Heart (tissue), 3 donors: ENCODE measurements around a stretch of chr22.

DNA sequence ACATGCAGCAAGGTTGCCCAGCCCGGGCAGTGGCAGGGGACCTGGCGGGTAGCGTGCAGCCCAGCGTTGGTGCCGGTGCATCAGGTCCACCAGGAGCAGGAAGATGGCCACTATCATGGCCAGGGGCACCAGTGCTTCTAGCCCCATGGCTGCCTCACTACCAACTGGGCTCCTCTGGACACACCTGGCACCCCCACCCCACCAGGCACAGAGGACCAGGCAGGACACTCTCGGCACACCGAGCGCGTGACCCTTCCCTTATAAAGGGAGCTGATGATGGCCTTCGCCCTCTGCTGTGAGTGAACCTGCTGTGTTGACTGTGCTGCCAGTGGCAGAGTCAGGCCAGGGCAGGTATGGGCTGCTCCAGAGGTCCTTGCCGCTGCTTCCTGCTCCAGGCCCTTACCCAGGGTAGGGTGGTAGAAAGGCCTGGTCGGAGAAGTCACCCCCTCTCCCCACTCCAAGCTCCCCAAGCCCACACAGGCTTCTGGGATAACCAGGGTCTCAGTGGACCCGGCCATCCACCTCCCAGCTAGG is 13.8 kb upstream of the CYP2D6 start:
- RAMPAGE, long total RNA, 2 experiments = no peak in any of the 2 experiments

GRCh38 chr22:42314334-42314726 is 43.9 kb upstream of the TCF20 start:
- RAMPAGE, long total RNA, 2 experiments = no peak in any of the 2 experiments

DNA sequence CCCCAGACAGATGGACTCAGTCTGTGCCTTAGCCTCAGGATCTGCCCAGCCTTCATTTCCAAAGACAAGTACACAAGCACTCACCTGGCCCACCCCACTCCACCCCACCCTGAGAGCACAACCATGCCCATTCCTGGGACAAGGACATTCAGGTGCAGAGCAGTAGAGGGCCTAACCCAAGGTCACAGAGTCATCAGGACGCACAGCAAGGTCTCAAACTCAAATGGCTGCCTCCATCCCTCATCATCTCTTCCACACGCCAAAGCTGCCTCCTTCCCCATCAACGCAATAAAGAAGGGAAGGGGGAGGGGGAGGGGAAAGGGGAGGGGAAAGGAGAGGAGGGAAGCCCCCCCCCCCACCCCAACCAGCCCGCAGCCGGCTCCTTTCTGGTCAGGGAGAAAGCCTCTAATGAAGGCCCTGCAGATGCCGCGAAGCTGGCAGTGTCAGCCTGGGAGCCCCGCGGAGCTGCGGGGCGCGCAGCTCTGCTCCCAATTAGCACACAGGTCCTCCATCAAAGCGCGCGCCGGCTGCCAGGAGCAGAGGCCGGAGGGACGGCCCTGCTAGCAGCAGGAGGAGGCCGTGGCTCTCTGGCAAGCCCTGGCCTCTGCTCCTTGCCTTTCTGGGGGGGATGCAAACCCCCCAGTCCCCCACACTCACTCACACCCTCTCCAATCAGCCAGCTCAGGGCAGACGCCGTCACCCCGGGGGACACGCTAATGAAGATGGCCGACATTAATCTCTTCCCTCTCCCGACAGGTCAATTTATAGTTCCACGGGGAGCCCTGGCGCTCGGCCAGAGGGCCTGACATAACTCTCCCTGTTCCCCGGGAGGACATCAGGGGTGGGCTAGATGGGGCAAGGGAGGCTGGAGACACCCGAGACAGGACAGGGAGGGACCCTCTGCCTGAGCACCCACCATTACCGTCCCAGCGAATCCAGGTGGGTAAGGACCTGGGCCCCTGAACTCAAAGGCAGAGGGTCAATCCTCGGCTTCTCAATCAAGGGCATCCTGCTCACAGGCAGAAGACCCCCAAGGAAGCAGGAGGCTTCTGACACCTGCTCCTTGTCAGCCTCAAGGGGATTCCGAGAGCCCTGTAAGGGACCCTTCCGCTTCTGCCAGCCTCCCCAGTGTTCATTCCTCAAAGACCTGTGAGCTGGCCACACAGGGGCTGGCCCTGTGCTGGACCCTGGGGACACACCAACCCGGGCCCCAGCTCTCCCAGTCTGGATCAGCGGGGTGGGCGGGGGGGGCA is 70.5 kb upstream of the TCF20 start:
- RAMPAGE, long total RNA, 2 experiments = no peak in any of the 2 experiments

- RAMPAGE, long total RNA, 2 experiments = no peak in any of the 2 experiments
Measured at GRCh38 chr22:42368119-42368447, 64.1 kb downstream of the NFAM1 start.

DNA sequence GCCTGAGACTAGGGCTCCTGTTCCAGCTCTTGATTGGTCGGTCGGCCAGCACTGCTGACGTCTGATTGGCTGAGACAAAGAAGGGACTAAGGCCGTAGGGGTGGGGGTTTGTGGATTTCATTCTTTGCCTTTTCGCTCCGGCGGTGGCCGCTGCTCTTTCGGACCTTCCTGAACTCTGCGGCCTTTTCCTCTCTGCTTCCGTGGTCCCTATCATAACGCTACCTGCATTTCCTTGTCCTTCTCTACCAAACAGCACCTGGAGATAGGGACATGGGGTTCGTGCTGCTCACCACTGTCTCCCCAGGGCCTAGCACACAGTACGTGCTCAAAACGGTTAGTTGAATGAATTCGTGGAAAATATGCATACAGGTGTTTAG is 62.8 kb downstream of the NFAM1 start:
- RAMPAGE, long total RNA, 2 experiments = no peak in any of the 2 experiments

DNA sequence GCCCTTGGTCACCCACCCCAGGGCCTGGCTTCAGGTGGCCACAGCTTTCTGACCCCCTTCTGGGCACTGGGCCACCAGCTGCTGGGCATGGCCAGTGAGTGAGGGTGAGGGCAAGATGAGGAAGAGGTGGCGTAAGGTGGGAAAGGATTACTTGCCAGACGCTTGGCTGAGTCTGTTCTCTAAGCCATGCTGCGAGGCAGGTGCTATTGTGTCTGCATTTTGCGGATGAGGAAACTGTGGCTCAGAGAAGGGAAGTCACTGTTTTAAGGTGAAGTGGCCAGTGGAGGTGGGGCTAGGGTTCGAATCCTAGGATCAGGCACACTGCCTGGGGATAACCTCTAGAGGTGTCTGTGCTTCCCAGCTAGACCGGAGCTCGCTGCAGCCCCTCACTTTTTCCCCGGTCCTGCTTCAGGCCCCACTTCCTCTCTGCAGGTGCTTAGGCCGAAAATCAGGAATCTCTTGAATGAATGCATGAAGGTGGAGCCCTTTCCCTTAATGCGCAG is 7.9 kb upstream of the NFAM1 start:
- RAMPAGE, long total RNA, 2 experiments = no peak in any of the 2 experiments

GRCh38 chr22:42500063-42501128 is 19.2 kb downstream of the RRP7A start:
- RAMPAGE, long total RNA, 2 experiments = no peak in any of the 2 experiments

DNA sequence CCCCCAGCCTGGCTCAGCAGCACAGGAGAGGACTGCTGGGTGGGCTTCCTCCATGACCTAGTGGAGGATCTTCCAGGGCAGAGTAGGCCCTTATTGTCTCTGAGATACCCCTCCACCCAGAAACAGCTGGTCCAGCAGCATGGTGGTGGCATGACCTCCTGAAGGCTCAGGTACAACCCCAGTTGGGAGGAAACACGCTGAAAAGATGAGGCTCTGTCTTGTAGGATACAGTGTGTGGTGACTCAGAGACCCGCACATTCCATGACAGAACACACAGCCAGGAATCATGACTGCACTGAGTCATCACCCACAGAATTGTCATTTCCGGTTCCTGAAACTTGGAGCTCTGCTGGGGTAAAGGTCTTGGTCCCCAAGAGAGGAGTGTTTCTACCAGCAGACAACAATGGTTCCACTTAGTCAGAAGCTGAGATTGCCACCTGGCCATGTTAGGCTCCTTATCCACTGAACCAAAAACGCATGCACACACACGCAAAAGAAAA is 31.4 kb upstream of the CYB5R3 start:
- RAMPAGE, long total RNA, 2 experiments = no peak in any of the 2 experiments

- RAMPAGE, long total RNA, 2 experiments = no peak in any of the 2 experiments
Measured at GRCh38 chr22:42721122-42721405, 394 bp upstream of the A4GALT start.

DNA sequence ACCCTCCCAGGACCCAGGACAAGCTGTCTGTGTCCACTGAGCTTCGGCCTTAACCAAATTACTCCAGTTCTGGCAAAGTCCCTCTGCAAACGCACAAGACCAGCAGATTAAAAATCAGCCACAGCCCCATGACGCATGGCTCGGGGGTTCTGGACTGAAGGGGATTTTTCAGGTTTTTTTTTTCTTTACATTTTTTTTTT is 32.2 kb upstream of the A4GALT start:
- RAMPAGE, long total RNA, 2 experiments = no peak in any of the 2 experiments

DNA sequence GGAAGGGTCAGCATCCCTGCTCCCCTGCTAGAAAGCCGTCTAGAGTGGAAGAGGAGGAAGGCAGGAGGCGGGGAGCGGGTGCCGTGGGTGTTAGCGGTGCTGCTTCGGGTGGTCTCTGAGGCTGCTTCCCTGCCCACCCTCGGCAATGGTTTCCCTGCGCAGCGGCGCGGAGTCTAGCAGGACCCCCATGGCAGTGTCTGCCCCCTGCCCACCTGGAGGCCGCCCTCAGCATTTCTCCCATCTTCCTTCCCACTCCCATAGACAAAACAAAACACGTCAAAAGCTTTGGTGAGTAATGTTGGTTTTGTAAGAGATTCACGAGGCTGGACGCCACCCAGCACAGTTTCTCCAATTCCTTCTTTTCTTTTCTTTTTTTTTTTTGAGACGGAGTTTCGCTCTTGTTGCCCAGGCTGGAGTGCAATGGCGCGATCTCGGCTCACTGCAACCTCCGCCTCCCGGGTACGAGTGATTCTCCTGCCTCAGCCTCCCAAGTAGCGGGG is 38.6 kb upstream of the A4GALT start:
- RAMPAGE, long total RNA, 2 experiments = no peak in any of the 2 experiments

- RAMPAGE, long total RNA, 2 experiments = no peak in any of the 2 experiments
Measured at GRCh38 chr22:42805462-42806111, 51.5 kb downstream of the ARFGAP3 start.

DNA sequence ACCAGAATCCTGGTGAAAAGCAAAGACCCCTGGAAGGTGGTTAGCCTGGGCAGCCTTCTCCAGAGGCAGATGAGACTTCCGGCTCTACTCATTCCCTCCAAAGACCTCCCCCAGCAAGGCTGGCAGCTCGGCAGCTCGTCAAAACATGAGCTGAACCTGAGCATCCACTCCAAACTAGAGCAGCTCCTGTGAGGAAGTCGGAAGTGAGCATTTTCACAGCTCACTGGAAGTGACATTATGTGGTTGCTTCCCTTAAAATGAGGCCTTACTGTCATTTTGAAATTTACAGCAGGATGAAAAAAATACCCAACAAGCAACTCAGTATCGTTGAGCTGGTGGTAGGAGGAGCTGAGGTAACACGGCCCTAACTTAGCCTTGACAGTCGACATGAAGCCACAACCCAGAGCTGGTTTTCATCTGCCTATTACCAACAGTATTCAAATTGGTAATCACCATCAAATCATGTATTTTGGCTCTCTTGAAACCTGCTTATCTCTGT is 38.0 kb upstream of the ARFGAP3 start:
- RAMPAGE, long total RNA, 2 experiments = no peak in any of the 2 experiments

DNA sequence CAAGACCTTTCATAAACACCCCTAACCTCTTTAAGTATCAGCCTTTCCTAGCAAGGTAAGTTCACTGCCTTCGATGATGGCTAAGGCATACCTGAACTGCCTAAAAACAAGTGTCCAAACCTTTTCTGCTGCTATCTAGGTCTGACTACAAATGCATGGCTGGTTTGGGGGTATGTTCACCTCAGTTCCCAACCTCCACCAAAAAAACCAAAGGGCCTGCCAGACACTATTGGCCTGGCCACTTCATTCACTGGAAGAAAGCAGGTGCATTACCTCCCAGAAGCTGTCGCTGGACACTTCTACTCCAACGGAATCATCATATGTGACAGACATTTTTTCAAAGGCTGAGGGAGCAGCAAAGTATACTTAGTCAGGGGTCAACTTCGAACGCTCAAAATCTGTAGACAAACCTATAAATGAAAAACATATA is 54.7 kb upstream of the ARFGAP3 start:
- RAMPAGE, long total RNA, 2 experiments = no peak in any of the 2 experiments

- RAMPAGE, long total RNA, 2 experiments = no peak in any of the 2 experiments
Measured at GRCh38 chr22:42932973-42934246, 76.3 kb upstream of the ARFGAP3 start.

DNA sequence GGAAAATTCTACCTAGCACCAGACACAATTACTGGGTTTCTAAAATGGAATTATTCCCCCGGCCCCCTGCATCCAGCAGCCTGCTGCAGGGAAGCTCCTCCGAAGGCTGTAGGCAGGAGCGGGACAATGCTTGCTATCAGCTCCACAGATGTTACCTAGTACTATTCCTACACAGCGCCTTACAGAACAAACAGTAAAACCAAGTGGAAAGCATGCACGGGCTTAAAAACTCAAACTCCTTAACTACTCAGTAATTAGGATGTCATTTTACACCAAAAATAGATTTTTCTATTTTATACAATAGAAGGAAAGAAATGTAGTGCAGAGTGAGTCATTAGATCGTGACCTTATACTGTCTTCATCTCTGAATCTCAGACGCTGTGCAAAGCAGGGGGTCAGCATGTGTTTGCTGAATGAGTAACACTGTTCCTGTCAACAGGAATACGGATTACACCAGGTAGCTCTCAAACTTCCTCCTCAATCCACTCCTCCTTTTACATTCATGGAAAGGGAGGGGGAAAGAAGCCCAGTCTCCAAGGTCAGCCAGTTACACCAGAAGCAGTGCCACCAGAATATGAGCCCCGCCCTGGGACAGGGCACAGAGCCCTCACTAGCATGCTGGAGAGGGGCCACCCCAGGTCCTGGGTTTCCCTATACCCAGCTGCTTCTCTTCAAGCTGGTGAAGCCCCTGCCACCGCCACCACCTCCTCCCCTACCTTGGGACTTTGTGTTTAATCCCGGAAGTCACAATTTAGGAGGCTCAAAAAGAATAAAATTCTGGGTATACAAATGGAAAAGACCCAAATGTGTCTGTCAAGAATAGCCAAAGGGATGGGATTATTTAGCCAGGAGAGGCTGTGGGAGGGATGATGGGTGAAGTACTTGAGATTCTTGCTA is 74.7 kb downstream of the PACSIN2 start:
- RAMPAGE, long total RNA, 2 experiments = no peak in any of the 2 experiments

- RAMPAGE, long total RNA, 2 experiments = no peak in any of the 2 experiments
Measured at GRCh38 chr22:42943908-42944345, 71.0 kb downstream of the PACSIN2 start.

DNA sequence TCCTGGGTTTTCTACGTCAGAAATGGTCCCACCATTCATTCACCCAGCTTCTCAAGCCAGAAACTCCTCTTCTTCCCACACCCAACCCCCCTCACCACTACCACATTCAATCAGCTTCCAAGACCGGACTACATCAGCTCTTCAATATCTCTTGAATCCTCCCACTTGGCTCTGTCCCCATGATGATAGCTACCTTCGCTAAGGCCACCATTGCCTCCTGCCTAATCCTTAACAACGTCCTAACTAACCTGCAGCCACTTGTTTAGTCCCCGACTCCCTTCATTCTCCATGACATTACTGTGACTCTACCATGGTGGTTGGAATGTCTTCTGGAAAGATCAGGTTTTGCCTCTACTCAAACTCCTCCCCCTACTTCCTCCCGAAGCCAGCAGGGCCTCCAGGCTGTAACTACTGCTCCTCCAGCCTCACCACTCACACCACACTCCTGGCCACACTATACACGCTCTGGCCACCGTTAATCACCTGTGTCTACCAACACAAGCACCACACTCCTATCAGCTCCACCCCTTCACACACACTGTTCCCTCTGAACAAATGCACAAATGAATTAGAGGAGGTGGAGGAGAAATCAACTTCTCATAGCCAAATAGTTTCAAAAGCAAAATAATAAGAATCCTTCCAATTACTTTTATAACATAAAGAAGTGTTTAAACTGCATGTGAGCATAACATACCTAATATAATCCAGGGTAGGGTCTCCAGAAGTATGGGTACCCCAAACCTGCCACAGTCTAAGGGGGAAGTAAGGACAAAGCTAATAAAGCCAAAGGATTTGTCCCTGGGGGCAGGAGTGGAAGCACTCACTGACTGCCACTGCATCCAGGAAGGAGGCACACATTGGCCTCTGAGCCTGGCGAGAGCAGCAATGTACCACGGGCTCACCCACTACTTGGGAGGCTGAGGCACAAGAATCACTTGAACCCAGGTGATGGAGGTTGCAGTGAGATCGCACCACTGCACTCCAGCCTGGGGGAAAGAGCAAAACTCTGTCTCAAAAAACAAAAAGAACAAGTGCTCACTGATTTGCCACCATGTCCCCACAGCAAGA is 69.1 kb downstream of the PACSIN2 start:
- RAMPAGE, long total RNA, 2 experiments = no peak in any of the 2 experiments

GRCh38 chr22:43004151-43004905 is 10.6 kb downstream of the PACSIN2 start:
- RAMPAGE, long total RNA, 2 experiments = no peak in any of the 2 experiments

DNA sequence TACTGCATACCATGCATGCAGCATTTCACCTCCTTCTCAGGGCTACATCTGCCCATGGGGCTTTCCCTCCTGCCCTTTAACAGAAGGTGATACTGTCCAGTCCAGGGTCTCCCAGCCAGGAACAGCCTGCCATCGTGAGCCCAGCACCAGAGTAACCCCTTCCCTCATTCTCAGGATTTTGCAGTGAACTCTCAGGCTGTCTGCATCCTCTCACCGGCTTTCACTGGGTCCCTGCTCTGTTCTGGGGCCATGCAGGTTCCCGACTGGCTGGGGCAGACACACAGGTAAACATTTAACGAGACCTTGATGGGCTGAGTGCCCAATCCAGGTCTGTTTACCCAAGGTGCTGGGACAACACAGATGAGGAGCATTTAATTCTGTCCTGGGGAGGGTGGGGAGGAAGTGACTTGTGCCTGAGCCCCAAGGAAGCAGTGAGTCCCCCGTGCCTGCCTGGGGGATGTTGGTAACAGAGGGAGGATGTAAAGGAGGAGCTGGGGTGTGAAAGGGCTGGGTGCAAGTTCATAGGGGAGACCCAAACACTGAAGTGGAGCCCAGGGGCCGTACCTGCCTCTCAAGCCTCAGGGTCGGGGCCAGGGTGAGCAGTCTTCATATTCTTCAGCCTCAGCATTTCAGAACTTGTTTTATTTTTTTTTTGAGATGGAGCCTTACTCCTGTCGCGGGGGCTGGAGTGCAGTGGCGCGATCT is 4.4 kb downstream of the BIK start:
- RAMPAGE, long total RNA, 2 experiments = no peak in any of the 2 experiments